Metanephros (tissue), 2 donors: ENCODE measurements around a stretch of chr17.

GRCh38 chr17:30950462-30951122 is 20.2 kb upstream of the RNF135 start:
- RAMPAGE, long total RNA: no peak

DNA sequence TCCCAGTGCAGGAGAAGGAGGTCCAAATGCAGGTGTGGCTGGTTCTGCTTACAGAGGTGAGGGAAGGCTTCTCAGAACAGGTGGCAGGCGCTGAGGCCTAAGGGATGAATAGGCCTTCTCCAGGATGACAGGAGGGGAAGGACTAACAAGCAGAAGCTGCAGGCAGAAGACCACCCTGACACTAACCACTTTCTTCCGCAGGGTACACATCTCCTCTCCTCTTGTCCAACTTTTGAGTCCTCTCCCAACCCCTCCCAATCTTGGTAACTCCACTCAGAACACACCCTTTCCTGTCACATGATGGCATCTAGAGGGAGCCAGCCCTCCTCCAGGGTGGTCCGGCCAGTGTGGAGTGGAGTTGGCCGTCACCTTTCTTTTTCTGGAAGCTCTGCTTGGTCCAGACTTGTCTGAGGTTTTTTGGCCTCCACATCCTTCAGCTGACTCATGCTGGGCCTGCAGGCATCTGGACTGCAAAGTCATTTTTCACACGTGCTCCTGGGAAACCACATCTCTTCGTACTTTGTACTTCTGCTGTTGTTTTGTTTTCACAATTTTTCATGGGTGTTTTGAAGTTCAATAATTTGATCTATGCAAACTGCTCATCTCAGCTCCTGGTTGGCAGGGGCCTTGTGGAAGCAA is 42.7 kb upstream of the NF1 start:
- RAMPAGE, long total RNA: no peak

- RAMPAGE, long total RNA: no peak
Measured at GRCh38 chr17:31225004-31225355, 72.1 kb downstream of the OMG start.

- RAMPAGE, long total RNA: no peak
Measured at GRCh38 chr17:31232487-31233257, 64.4 kb downstream of the OMG start.

GRCh38 chr17:31310874-31311422 is 2.9 kb downstream of the EVI2B start:
- RAMPAGE, long total RNA: no peak

DNA sequence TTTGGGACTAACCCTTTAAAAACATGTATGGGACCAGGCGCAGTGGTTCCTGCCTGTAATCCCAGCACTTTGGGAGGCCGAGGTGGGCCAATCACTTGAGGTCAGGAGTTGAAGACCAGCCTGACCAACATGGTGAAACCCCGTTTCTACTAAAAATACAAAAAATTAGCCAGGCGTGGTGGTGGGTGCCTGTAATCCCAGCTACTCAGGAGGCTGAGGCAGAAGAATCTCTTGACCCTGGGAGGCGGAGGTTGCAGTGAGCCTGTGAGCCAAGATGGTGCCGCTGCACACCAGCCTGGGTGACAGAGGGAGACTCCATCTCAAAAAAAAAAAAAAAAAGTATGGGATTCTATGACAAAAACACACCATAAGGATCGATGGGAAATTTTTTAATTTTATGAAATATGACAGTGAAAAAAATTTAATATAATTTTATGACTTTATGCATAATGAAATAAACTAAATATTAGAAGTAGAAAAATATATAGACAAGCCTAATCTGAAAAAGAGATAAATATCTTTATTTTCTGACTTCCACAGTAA is 1.6 kb downstream of the EVI2B start:
- RAMPAGE, long total RNA: no peak

- RAMPAGE, long total RNA: no peak
Measured at GRCh38 chr17:31320339-31320538, 1.2 kb downstream of the EVI2A start.

DNA sequence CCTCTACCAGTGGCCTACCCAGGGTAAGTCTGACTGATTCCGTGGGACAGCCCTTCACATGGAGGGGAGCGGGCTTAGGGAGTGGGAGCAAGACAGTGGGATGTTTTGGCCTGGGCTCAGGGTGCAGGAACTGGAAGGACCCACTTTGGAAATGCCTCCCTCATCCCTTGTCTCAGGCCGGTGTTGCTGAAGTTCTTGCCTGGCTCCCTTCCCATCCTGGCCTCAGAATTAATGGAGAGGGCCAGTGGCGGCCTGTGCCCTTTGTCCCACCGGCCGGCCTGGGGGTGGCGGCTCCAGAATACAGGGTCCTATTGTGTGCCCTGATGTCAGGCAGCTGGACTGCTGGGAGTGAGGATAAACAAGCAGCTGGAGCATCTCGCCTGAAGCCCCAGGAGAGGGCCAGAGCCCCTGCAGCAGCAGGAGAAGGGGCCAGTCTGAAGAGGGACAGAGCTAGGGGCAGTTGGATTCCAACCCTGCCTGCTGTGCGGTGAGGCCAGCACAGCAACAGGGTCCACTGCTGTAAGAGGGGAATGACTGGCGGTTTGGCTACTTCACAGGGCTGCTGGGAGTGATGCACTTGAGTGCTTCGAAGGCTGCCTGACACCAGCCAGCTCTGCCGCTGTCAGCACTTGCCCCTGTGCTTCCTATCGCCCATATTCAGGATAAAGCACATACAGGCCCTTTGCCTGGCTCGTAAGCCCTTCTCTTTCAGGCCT is 24.9 kb downstream of the RAB11FIP4 start:
- RAMPAGE, long total RNA: no peak

DNA sequence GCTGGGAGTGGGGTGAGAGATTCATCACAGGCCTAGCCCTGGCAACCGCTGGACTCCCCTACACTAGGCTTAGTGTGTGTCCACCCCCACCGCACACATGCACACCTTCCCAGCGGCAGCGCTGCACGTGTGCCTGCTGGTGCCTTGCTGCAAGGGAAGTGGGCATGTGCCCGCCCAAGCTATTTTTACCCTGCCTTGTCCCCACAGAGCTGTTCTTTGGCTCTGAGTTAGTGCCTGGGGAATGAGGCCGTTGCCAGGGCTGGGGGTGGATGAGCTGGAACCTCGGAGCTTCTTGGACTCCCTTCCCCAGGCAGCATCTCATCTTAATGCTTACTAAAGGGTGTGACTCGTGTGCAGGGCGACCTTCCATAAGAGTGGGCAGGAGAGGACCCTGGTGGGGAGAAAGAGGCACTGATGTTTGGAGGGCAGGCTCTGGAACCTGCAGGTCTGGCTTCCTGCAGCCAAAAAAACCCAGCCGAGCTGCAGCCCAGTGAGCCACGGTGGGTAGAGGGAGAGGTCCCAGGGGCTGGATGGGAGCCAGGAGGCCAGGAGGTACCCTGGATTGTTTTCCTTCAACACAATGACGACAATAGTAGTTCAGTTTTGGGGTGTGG is 118.9 kb downstream of the RAB11FIP4 start:
- RAMPAGE, long total RNA: no peak

GRCh38 chr17:31752268-31752467 is 106.9 kb downstream of the COPRS start:
- RAMPAGE, long total RNA: no peak

DNA sequence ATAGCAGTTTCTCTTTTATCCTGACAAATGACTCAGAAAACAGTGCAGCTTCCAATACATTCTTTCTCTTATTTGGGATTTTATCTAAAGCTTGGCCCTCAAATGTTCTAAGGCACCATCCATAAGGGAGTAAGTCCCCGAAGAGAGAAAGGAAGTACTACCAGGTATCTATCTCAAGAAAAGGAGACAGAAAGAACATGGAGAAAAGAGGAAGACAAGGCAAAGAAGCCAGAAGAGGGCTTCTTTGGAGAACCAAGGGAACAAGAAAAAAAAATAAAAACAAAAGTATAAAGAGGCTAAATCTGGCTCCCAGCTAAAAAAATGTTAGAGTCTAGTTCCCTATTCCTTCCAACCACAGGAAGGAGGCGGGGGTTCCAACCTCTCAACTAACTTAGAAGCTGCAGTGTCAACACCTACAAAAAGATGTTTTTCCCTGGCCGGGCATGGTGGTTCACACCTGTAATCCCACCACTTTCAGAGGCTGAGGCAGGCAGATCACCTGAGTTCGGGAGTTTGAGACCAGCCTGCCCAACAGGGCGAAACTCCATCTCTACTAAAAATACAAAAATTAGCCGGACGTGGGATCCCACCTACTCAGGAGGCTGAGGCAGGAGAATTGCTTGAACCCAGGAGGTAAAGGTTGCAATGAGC is 13.4 kb downstream of the UTP6 start:
- RAMPAGE, long total RNA: no peak

DNA sequence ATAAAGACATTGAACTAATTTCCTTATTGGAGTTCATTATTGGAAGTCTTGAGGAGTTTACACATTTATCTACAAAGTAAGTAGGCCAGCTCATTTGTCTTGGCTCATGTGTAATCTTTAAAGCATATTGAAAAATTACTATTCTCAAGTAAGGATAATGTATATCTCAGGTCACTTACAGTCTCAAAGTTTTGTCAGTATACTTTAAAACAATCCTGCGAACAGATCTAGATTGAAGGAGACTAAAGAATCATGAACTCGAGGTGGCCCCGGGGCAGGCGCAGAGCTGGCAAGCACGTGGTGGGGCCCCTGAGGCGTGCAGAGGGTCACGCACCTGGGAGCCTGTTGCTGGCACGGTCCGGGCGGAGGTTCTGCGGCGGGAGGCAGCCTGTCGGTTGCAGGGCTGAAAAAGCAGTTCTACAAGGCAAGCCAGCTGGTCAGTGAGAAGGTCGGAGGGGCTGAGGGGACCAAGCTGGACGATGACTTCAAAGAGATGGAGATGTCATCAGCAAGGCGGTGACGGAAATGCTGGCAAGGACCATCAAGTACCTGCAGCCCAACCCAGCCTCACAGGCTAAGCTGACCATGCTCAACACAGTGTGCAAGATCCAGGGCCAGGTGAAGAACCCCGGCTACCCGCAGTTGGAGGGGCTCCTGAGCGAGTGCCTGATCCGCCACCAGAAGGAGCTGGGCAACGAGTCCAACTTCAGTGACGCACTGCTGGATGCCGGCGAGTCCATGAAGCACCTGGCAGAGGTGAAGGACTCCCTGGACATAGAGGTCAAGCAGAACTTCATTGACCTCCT is 33.1 kb downstream of the LRRC37B start:
- RAMPAGE, long total RNA: no peak

DNA sequence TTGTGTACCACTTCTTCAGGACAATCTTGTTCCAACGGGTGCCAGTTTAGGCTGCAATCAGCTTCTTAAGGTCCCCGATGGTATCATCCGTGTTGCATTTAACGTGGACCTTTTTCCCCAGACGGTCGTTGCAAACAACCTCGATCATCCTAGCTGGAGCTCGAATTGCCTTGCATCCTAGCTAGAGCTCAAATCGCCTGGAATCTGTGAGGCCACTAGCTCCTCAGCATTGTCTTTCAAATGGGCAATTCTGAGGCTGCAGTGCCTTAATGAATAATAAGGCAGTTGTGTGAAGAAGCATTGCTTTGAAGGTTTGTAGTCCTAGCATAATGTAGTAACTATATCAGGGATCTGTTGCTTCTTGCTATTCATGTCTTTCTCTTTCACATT is 37.7 kb upstream of the RHBDL3 start:
- RAMPAGE, long total RNA: no peak

DNA sequence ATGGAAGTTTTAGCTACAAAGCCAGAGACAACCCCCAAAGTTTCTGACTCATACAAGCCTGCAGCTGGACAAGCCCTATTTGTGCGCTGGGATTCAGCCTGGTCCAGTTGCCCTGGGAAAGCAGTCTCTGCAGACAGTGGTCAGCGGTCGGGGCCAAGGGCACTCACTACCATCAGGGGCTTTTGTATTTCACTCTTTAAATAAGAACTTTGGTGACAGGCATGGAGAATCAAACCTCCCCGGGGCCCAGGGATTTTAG is 6.0 kb upstream of the RHBDL3 start:
- RAMPAGE, long total RNA: no peak

DNA sequence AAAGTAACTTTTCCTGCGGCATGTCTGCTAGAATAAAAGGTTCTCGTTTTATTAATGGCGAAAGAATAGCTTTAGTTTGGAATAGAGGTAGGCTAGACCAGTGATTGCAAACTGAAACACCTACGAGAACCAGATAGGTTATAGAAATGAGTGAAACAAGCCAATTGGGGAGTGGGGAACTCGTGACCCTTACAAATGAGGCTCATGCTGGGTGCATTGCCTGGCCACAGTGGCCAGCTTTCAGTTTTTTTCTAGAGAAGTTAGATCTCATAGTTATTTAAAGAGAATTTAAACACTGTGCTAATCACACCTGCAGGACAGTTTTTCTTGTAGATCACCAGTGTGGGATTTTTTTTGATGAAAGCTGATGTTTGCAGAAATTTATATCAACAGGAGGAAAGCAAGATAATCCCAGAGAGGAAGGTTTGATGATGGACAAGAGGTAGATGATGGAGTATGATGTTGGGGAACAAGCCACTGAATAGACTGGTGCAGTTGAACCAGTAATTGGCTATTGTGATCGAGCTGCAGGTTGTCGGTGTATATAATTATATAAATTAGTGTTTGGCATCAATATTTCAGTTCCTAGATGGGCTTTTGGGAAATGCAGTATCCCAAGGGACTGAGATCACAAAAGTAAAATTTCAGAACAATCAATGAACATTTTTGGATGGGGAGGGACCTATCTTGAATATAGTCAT is 36.5 kb downstream of the ZNF207 start:
- RAMPAGE, long total RNA: no peak

DNA sequence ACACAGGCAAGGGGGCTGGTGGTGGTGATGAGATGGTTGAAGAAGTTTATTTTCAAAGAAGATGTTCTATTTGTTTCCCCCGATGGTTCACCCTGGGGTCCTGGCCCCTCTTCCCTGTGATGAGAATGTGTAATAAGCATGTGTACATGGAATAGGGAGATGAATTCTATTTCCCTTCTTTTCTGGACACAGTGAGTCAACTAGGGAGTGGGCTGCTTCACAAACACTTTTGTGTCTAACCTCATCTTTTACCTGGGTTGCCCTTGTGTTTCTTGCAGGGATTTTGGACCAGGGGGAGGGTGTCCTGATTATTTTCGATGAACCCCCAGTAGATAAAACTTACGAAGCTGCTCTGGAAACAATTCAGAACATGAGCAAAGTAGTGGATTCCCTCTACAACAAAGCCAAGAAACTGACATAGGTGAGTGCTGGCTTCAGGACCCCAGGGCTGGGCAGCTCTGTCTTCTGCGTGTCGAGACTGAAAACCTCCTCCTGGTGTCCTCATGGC is 6.5 kb upstream of the CDK5R1 start:
- RAMPAGE, long total RNA: no peak

GRCh38 chr17:32480719-32481485 is 5.9 kb upstream of the CDK5R1 start:
- RAMPAGE, long total RNA: no peak

DNA sequence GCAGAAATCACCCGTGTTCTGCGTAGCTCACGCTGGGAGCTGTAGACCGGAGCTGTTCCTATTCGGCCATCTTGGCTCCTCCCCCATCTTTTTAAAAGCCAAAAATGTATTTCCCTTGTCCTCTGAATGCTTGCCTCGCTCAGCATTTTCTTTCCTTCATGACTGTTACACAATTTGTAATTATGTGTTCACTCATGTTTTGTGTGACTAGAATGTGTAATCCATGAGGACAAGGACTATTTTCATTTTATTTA is 192.8 kb downstream of the MYO1D start:
- RAMPAGE, long total RNA: no peak

DNA sequence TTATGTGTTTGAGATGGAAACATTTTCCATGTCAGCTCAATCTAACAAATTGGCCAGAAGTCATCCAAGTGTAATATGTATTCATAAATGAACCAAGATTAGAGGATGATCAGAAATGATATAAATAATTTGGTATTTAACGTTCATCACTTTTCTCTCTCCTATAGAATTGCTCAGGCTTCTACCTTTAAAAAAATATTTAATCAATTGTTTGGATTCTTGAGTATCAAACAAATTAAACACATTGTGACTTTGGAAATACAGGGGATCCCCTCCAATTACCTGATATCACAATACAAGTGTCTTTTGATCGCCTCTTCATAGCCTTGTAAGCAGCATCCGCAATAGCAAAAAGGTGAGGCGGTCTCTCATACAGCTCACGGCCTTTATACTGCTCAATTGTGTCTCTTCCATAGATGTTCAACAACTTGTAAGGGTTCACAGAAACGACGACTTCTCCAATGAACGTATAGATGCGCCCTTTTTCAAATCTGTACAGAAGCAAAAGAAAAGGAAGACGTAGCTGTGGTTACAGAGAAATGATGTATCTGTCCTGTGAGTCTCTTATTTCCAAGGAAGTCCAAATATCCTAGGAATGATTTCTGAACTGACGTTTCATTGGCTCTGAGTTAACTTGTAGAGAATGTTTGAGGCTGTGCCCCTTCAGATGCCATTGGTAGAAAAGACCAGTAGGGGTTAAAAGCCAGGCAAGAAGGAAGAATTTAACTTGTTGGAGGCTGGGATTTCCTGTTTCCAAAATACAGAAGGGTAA is 96.4 kb downstream of the MYO1D start:
- RAMPAGE, long total RNA: no peak

GRCh38 chr17:33981914-33982477 is 273.1 kb upstream of the CCL2 start:
- RAMPAGE, long total RNA: no peak